Zone of skin (tissue), 1 donor: ENCODE measurements around a stretch of chr6.

GRCh38 chr6:151616054-151616730, 122.4 kb downstream of the CCDC170 start:
- RRBS, result no CpG with 5 or more reads among the region's 11 CpGs

DNA sequence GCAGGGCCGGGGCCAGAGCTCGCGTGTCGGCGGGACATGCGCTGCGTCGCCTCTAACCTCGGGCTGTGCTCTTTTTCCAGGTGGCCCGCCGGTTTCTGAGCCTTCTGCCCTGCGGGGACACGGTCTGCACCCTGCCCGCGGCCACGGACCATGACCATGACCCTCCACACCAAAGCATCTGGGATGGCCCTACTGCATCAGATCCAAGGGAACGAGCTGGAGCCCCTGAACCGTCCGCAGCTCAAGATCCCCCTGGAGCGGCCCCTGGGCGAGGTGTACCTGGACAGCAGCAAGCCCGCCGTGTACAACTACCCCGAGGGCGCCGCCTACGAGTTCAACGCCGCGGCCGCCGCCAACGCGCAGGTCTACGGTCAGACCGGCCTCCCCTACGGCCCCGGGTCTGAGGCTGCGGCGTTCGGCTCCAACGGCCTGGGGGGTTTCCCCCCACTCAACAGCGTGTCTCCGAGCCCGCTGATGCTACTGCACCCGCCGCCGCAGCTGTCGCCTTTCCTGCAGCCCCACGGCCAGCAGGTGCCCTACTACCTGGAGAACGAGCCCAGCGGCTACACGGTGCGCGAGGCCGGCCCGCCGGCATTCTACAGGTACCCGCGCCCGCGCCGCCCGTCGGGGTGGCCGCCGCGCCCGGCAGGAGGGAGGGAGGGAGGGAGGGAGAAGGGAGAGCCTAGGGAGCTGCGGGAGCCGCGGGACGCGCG, 437 bp downstream of the ESR1 start:
- RRBS, result 1% methylated on average over 24 of the region's 75 CpGs

DNA sequence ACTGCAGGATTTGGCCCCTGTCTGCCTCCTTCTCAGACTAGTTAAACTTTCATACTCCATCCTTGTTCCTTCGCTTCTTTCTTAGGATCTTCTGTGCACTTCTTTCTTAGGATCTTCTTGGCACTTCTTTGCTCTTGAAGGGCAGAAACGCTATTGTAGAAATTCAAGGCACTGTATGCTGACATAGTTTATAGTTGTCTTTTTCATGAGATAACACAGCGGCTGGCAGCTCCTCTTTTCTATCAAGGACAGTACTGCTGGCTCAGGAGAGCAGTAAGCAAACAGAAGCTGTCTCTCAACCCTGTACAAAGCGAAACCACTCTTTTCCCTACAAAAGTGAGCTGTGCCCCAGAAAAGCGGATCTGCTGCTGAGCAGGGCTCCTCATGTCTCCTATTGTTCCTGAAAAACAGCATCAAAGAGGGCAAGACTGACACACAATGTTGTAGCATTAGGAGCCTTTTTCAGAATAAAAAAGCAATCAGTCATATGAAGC, 255.7 kb downstream of the ESR1 start:
- RRBS, result no CpG with 5 or more reads among the region's 5 CpGs

GRCh38 chr6:152094838-152095543, 287.5 kb downstream of the ESR1 start:
- RRBS, result no CpG with 5 or more reads among the region's 5 CpGs

- RRBS, result 48% methylated on average over 4 of the region's 6 CpGs
These were observed 327.5 kb downstream of the SYNE1 start for GRCh38 chr6:152309662-152310025.

- RRBS, result no CpG with 5 or more reads among the region's 20 CpGs
These were observed 255.9 kb downstream of the SYNE1 start for GRCh38 chr6:152380793-152382074.

DNA sequence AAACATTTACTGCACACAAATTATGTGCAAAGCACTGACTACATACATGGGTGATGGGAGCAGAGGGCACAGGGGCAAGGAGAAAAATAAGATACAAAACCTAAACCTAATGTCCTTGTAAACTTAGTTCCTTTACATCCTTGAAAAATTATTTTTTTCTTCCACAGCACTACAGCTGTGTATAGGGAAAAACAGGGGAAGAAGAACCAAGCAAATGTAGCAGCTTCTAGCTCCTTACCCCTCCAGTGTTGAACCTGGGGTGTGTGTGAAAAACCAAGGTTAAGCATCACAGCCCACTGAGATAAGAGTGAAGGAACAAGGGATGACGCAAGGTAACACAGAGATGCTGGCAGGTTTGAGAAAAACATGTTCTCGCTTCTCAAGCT, 71.2 kb downstream of the SYNE1 start:
- RRBS, result no CpG with 5 or more reads among the region's 2 CpGs

DNA sequence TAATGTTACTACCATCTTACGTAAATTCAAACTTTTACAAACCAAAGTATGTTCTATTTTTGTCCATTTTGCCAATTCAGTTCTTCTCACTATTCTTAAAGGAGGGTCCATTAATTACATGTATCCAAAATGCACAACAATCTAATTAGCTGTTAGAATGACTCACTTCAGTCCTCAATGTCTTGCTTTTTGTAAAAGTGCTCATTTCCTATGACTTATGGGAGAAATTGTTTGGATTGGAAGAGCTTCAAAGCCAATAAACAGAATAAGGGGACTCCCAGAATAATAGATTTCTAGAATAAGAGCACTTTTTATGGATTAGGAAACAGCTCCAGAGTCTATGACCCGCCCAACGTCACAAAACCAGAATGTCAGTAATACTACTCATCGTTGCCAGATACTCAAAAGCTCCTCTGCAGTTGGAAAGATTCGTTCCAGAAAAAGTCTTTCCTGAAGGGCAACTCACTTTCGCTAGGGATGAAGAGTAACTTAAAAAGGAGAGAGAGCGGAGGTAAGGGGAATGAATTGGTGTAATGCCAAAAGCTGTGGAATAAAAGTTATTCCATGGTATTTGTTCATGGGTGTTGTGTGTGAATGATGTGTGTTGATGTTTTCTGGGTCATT, 64.8 kb downstream of the SYNE1 start:
- RRBS, result no CpG with 5 or more reads among the region's 7 CpGs

DNA sequence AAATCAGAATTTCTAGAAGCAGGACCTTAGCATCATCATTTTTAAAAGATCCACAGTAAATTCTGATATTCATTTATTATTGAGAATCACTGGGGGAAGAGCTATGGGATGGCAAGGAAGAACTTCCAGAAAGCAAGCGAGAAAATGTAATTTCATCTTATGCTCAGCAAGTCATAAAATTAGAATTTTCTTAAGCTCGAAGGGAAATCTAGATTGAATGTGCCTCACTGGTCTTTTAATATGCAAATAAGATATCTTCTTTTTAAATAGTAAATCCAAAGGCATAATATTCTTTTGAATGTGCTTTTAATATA, 442.0 kb upstream of the OPRM1 start:
- RRBS, result no CpG with 5 or more reads among the region's 2 CpGs

DNA sequence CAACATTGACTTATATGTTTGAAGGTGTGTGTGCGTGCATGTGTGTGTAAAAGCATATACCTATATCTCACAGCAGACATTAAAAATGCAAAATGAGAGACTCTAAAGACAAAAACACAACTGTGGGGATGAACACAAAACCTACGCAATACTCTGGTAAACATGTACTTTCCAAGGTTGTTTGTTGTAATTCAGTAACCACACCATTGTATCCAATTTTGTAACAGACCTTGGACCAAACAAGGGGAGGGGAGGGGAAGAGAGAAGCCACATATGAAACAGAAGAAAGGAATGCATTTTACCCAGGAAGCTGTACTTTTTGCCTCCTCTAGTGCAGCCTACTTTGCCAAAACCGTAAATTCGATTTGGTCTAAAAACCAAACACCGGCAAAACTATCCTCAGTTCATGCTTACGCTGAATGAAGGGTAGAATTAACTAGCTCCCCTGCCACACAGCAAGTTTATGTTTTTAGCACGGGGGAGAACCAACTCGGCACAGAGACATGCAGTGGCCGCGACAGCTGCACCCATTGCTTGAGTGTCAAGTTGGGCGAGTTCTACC, 50.0 kb downstream of the CNKSR3 start:
- RRBS, result no CpG with 5 or more reads among the region's 11 CpGs

DNA sequence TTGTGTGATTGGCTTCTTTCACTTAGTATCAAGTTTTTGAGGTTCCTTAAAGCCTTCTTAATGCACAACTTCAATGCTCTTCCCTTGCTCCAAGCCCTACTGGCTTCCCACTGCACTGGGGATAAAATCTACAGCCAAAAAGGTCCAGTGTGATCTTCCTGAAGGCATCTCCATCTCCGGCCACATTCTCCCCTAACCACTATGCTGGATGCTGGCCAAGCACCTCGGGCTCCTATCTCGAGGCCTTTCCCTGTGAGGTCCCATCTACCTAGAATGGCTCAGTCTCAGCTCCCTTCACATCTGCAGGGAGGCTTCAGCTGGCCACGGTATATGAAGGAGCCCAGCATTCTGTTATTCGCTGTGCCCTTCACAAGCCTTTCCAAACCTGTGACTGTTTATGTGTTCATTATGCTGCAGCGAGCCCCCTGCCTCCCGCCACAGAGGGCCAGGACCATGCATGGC, 48.0 kb downstream of the CNKSR3 start:
- RRBS, result no CpG with 5 or more reads among the region's 7 CpGs

DNA sequence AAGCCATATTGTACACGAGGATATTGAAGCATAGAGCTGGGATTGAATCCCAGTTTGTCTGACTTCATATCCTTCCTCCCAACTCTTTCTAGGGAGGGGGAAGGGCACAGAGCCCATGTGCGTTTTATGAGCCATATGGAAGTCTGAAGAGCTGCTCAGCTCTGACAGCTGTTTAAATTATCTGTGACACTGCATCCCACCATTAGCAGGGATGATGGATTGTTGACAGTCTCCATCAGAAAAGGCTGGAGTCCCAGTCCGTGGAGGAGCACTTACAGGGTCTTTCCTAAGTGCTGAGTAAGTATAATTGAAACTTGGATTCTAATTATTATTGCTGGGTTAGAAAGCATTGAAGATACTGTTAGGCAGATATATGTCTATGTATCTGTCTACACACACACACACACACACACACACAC, 18.4 kb downstream of the TIAM2 start:
- RRBS, result no CpG with 5 or more reads among the region's 3 CpGs

DNA sequence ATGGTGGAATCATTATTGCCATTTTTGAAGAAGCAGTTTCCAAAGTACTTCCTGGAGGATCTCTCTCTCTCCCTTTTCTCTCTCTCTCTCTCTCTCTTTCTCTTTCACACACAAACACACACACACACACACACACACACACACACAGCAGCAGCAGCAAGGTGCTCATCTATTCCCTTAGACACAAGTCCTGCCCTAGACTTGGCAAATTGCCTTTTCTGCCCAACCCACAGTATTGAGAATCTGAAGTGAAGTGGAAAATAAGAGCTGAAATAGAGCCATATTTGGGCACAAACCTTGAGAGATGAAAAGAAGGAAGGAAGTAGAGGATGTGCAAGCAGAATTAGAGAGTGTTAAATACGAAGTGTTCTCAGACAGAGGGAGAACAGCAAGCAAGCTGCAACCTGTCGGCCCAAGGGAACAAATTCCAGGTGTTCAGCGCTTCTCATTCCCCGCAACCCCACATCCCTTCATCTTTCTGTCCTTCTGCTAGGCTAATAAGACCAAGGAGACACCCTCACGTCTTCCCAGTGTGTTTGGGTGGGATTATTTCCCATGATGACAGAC, 557.5 kb upstream of the NOX3 start:
- RRBS, result no CpG with 5 or more reads among the region's 5 CpGs

- RRBS, result no CpG with 5 or more reads among the region's 3 CpGs
These were observed 497.9 kb upstream of the ARID1B start for GRCh38 chr6:156279132-156279808.

DNA sequence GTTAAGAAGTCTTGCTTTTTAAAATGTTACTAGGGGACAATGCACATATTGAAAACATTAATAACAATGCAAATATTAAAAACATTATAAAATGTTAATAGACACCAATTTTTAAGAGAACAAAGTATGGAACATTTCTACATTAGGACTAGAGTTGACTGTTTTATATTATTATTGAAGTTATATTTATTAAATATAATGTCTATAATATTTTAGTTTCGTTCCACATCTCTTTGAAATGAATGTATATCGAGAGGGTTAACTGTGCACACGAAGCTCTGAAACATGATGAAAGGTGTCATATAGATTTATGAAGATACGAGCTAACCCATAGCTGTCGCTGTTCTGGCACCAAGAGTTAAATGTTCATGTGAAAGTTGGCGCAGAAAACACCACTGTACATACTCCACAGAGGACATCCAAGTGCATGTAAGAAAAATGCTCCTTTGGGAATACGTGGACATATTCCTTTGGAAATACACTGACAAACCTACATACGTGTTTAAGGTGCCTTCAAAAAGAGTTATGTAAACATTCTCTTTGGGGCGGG, 892 bp upstream of the ARID1B start:
- RRBS, result no CpG with 5 or more reads among the region's 9 CpGs

DNA sequence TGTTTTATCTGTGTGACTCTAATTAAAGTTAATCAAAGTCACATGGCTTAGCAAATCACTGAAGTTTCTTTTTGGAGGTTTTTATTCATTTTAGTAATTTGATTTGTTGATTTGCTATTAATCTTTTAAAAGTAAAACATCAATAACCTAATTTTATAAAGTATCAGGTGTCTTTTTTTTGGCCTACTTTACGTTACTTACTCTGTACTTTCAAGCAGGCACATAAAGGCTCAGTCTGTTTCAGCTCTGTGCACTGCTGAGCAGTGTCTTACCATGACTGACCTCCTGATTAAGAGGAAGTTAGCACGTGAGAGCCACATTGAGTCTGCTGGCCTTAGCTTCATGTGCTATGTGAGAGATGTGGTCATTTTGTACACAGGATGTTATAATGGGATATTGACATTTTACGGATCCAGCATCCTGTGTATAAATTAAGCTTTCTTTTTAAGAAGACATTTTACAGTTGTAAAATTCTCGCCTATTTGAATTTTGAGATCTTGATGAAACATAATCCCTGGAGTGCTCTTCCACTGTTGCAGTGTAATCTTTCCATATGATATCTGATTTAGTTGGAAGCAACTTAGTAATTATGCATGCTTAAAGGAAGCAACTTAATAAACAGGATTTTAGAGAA, 31.9 kb downstream of the ARID1B start:
- RRBS, result no CpG with 5 or more reads among the region's 4 CpGs

- RRBS, result no CpG with 5 or more reads among the region's 4 CpGs
These were observed 225.8 kb downstream of the ARID1B start for GRCh38 chr6:157002864-157003536.

- RRBS, result 19% methylated on average over 4 of the region's 11 CpGs
These were observed 86.5 kb downstream of the TMEM242 start for GRCh38 chr6:157236899-157237098.

- RRBS, result 31% methylated on average over 2 of the region's 22 CpGs
These were observed 82.8 kb downstream of the TMEM242 start for GRCh38 chr6:157240331-157241086.

DNA sequence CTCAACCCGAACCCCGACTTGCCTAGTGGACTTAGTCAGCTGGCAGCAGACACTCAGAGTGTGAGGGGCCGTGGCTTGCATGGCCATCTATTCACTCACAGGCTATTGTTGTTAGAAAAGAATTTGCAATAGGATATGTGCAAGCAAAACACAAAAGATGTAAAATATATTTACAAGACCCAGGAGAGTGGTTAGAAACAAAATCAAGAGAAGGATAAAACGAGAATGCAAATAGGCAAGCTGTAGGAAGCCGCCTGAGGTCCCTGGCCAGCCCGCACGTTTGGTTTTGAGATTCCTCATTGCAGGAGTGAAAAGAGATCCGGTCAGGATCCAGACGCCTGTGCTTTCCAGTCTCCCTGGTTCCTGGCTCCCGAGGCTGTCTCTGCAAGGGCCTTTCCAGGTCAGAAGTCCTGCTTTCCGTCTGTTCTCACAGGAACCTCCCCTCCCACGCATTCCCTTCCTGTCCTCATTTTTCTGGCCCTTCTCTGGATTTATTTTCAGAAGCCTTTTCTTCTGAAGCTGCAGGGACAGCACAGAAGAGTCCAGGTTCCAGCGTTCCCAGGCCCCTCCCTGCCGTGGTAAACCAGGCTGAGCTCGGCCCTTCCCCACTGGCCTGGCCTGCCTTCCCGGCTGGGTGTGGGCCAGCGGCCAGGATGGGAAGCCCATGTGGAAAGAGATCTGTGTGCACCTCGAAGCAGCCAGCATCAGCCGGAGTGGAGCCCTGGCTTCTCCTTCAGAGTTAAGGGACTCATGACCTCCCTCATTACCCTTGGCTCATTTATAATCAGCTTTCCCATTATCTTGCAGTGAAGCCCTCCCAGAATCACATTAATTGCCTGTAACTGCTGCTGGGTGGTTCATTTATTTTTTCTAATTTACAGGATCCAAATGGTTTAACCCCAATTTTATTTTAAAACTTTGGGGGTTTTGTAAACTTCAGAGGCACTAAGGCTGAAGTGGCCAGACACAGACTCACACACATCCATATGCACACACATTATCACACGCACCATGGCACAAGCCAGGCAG, 53.9 kb downstream of the TMEM242 start:
- RRBS, result 22% methylated on average over 4 of the region's 20 CpGs